Tibial nerve (tissue), 3 donors: Measurements from ENCODE around the gene ZNF622.

GRCh38 chr5:14830088-14830501 lies 41.5 kb downstream of the ANKH start:
- PRO-cap: no peak
- RAMPAGE, long total RNA, 3 experiments: no peak in any of the 3 experiments

- PRO-cap: no peak
- RAMPAGE, long total RNA, 3 experiments: start-site peak on the minus strand in 1 of 3 experiments, at chr5:14830989-14831008 at its widest, 5 reads per replicate
These were observed 40.9 kb downstream of the ANKH start for GRCh38 chr5:14830571-14831279.

- PRO-cap: no peak
- RAMPAGE, long total RNA, 3 experiments: no peak in any of the 3 experiments
These were observed 2.7 kb downstream of the ANKH start for GRCh38 chr5:14868957-14869189.

GRCh38 chr5:14869924-14870811 lies 1.4 kb downstream of the ANKH start:
- PRO-cap: no peak
- RAMPAGE, long total RNA, 3 experiments: no peak in any of the 3 experiments

- PRO-cap: no peak
- RAMPAGE, long total RNA, 3 experiments: no peak in any of the 3 experiments
These were observed 54.3 kb upstream of the ANKH start for GRCh38 chr5:14925838-14926312.

DNA sequence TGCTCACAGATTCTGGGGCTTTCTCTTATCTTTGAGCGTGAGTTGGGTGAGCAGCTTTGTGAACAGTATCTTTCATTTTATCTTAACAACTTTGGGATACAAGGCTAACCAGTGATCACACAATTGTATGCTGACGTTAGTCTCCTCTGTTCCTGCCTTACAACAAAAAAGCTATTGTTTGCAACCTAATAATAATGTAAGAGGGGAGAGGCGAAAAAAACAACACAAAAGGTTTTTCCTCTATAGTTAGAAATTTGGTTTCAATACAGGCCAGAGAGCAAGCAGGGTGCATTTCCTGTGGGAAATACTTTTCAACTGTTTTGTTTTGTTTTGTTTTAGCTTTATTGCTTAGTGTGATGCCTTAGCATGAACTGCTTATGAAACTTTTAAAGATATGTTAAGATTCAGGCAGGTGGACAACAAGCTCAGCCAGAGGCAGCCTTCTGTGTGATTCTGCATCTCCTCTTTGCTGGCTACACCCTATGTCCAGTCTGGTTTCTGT lies 294.7 kb downstream of the FBXL7 start:
- PRO-cap: no peak
- RAMPAGE, long total RNA, 3 experiments: no peak in any of the 3 experiments

- PRO-cap: no peak
- RAMPAGE, long total RNA, 3 experiments: no peak in any of the 3 experiments
These were observed 678 bp downstream of the MARCHF11 start for GRCh38 chr5:16178739-16179486.

GRCh38 chr5:16464869-16466047 lies at the start of gene ZNF622:
TSS of gene ZNF622 (minus strand) at chr5:16465800.
- PRO-cap: bidirectional peak, plus-strand start at chr5:16465940, minus-strand start at chr5:16465800
- RAMPAGE, long total RNA, 3 experiments: start-site peak on the plus strand in 1 of 3 experiments, at chr5:16465879-16465894 at its widest, 6 reads per replicate; start-site peak on the minus strand in 3 of 3 experiments, at chr5:16465760-16465783 at its widest, 25 to 50 reads per replicate

GRCh38 chr5:16483311-16483849 lies 17.8 kb upstream of the ZNF622 start:
- PRO-cap: no peak
- RAMPAGE, long total RNA, 3 experiments: no peak in any of the 3 experiments

DNA sequence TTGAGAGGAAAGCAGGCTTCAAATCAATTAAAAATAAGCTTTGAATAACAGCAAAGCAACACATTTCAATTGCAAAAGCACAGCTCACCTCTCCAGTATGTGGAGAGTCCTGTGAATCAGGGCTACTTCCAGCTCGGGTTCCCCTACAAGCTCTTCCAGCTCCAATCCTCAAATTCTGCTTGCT lies 71.9 kb downstream of the RETREG1 start:
- PRO-cap: no peak
- RAMPAGE, long total RNA, 3 experiments: no peak in any of the 3 experiments

DNA sequence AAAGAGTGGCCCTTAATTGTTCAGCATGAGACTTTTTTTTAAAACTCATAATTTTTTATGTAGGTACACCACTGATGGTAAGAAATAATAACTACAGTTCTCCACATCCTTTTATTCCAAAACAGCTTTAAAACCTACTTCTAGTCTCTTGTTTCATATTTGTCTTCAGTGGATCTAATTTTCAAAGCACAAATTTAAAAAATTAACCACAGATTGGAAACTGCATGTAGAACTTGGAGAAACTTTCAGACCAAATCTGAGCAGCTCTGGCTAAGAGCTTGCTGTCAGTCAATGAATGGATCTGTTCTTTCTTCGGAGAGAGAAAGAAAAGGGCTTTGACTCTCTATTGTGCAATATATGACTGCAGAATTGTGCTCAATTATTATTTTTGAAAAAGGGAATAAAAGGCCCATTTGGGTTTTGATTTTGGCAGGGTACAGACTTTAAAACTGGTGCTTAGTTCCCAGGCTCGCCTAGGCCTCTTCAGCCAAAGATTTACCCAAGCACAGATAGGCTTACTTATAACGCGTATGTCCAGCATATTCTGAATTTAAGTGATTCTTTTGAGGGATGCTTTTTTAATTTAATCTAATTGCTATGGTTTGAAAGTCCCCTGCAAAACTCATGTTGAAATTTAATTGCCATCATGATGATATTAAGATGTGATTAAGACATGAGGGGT lies 59.4 kb downstream of the RETREG1 start:
- PRO-cap: bidirectional peak, plus-strand start at position 412 of the sequence, minus-strand start at position 293 of the sequence
- RAMPAGE, long total RNA, 3 experiments: no peak in any of the 3 experiments

DNA sequence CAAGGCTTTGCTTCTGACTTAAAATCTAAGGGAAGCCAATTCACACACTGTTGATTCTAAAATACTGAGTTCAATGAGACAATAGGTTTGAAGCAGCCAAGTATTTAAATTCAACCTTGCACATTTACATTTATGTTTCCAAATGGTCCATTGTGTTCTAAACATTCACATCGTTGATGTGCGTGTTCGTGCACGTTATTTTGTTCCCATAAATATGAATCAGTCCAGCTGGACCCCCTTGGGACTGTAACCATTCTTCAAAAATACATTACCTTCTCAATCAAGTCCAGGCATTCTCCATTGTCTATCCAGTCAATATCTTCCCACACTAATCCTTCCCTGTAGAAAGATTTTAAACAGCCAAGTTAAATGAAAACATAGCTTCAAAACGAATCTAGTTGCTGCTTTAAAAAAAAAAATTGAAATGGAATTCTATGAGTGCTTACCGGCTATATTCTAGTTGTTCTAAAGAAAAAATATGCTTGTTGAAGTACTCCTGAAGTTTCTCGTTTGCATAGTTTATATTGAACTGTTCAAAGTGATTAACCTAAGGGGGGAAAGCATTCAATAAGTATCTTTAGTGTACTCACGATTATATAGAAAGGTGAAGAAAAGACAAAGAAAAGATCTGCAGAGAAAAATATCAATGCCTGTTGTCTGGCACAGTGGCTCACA lies 146.5 kb upstream of the RETREG1 start:
- PRO-cap: no peak
- RAMPAGE, long total RNA, 3 experiments: no peak in any of the 3 experiments

DNA sequence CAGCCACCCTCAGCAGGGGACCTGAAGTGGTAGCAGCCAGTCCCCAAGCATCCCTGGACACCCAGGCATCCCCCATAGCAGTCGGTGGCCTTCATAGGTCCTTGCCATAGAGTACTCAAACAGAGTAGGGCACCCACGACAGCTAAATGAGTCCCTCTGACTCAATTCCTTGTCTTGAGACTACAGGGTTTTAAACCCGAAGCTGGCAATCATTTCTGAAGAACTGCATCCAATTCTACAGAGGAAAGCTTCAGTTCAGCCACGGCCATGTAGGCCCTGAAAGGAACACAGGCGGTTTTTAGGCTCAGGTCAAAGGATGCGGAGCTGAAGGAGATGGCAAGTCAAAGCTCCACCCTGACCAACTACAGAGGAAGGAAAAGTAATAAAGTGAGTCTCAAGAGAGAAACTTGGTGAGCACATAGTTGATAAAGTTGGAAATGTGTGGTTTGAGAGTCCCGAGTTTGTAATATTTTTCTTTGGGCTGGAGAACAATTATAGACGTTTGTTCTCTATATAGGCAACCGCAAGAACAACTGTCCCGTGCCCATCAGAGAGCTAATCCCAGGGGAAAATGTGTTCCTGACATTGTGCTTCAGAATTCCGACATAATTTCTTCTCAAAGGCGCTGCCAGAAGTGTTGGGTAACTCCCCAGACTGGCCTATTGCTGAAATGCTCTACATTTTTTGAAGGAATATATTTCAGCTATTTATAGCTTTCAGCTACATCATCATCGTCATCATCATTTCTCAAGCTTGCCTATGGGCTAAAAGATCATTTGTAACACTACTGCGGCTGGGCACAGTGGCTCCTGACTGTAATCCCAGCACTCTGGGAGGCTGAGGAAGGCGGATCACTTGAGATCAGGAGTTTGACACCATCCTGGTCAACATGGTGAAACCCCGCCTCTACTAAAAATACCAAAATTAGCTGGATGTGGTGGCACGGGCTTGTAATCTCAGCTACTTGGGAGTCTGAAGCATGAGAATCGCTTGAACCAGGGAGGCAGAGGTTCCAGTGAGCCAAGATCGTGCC lies 49.9 kb downstream of the MYO10 start:
- PRO-cap: no peak
- RAMPAGE, long total RNA, 3 experiments: no peak in any of the 3 experiments

DNA sequence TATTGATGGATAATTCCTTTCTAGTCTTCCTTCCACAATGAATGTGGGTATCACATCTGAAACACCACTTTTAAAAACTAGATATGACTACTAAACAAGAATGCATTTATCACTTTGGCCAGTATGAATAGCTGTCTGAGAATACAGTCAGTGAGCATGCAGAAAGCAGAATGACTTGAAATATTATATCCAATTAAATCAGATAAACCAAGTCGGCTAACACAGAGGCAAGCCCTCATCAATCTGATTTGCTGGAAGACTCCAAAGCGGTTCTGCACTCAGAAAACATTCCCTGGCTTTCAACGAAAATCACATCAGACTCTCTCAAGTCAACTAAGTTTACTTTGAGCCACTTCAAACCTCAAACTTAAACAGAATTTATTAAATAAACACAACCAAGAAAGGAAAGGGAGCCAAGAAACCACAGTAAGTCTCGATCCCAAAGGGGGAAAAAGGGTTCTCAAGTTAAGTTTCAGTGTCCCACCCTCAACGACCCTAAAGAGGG lies 1.4 kb downstream of the MYO10 start:
- PRO-cap: no peak
- RAMPAGE, long total RNA, 3 experiments: no peak in any of the 3 experiments

GRCh38 chr5:16936380-16937014 lies 409 bp upstream of the MYO10 start:
- PRO-cap: no peak
- RAMPAGE, long total RNA, 3 experiments: no peak in any of the 3 experiments

DNA sequence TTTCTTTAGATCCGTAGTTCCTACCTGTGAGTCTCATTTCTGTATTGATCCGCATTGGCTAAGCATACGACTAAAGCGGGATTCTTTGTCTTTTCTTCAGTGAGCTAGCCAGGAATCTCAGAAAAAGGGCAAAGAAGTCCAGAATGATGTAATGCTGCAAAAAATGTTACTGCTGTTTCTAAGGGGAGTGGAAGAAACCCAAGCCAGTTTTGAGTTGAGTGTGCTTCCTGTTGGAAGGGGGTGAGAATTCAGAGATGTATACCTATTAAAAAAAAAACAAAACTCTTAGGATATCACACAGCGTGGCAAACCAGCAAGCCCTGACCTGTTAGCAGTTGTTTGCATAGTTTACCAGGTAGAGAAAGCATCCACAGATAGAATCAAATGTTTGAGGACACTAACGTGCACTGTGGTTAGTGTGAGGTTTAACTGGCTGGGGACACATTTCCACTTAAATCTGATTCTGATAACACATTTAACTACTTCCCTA lies 11.4 kb downstream of the BASP1 start:
- PRO-cap: no peak
- RAMPAGE, long total RNA, 3 experiments: no peak in any of the 3 experiments

- PRO-cap: no peak
- RAMPAGE, long total RNA, 3 experiments: no peak in any of the 3 experiments
These were observed 136.8 kb downstream of the BASP1 start for GRCh38 chr5:17354087-17354767.

GRCh38 chr5:18673939-18674825 lies 1018.5 kb upstream of the H3Y1 start:
- PRO-cap: no peak
- RAMPAGE, long total RNA, 3 experiments: no peak in any of the 3 experiments

GRCh38 chr5:20616131-20616676 lies 628.2 kb upstream of the CDH18 start:
- PRO-cap: no peak
- RAMPAGE, long total RNA, 3 experiments: no peak in any of the 3 experiments

DNA sequence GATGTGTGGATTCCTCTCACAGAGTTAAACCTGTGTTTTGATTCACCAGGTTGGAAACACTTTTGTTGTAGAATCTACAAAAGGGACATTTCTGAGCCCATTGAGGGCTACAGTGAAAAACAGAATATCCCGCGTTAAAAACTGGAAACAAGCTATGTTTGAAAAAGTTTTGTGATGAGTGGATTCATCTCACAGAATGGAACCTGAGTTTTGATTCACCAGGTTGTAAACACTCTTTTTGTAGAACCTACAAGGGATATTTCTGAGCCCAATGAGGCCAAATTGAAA lies 379.0 kb downstream of the PRDM9 start:
- PRO-cap: unidirectional peak, minus-strand start at position 142 of the sequence
- RAMPAGE, long total RNA, 3 experiments: no peak in any of the 3 experiments